Ascending aorta (tissue), 1 donor: ENCODE measurements around the genes KLC4 and POLH.

DNA sequence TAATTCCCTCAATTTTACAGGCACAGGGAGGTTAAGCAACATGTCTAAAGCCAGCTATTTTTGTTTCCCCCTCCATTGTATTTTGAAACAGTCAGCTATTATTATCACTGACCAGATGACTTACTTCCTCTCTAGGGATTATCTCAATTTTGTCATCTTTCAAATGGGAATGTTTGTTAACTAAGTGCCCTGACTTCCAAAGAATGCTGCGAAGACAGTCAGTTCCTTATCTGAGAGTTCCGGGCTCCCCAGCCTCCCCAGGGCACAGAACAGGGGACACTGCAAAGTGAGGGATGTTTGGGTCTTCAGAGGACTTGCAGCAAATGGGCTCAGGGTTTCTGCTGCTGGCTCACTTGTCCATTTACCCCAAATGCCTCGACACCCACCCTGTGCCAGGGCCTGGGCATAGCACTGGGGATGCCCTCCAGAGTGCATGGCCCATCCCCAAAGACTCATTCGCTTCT lies 5.5 kb upstream of the CNPY3 start:
- PRO-cap = no peak

GRCh38 chr6:43038180-43038978 lies 15.3 kb downstream of the CUL7 start:
- PRO-cap = no peak

GRCh38 chr6:43059487-43060087 lies at the start of gene KLC4:
TSS of gene KLC4 (plus strand) at chr6:43059631.
- PRO-cap = bidirectional peak, plus-strand start at chr6:43059631, minus-strand start at chr6:43059402; unidirectional peak, plus-strand start at chr6:43059895; unidirectional peak, plus-strand start at chr6:43059921

- PRO-cap = no peak
Measured at GRCh38 chr6:43078046-43078734, 2.1 kb downstream of the PTK7 start.

DNA sequence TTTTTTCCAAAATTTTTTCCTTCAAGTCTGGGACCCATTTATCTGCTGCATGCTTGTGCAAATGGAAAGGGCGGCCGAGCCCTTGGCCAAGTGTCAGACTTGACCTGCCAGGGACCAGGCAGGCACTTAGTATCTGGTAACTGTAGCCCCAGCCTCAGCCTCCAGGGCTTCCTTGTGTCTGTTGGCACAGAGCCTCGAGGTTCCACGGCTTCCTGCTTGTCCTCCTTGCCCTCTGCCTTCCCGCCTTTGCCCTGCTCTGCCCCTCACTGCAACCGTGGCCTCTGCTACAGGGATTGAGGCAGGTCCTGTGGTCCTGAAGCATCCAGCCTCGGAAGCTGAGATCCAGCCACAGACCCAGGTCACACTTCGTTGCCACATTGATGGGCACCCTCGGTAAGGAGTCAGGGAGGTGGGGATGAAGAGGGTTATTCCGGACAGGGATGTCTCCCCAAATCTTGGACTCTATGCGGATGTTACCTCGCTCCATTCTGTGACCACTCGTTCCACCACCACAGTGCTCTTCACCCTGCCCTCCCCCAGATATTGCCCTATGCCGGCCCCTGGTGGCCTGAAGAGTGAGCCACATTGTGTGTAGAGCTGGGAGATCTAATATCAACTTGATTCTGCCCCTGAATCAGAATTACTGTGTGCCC lies 41.5 kb upstream of the SRF start:
- PRO-cap = no peak

DNA sequence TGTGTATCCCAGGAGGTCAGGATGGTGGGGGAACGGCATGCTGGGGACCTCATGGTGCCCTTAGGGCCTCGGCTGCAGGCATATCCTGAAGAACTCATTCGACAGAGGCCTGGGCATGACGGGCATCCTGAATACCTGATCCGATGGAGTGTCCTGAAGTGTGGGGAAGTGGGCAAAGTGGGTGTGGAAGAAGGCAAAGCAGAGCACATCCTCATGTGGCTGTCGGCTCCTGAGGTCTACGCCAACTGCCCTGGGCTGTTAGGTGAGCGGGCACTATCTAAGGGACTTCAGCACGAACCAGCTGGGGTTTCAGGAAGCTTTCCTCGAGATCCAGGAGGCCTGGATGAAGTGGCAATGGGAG lies 2.3 kb downstream of the CUL9 start:
- PRO-cap = no peak

DNA sequence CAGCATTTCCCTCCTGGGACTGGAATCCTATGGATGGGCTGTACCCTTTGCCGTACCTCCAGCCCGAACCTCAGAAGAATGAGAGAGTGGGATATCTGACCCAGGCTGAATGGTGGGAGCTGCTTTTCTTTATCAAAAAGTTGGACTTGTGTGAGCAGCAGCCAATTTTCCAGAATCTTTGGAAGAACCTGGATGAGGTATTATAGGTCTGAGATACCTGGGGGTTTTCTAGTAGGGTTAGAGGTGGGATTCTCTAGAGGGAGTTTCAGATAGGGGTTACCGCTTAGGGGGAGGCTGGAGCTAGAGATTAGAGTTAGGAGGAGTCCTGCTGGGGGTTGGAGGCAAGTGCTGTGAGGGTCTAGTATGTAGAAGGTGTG lies 5.2 kb downstream of the CUL9 start:
- PRO-cap = no peak

DNA sequence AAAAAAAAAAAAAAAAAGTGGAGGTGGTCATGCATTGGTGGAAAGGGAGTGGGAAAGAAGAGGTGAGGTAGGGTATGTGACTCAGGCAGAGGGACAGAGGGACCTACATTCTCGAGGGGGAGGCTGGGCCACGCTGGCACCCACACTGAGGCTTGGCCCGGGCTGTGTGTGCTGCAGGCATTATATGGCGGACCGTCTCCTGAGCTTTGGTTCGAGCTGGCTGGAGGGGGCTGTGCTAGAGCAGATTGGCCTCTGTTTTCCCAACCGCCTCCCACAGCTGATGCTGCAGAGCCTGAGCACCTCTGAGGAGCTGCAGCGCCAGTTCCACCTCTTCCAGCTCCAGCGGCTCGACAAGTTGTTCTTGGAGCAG lies 23.5 kb downstream of the DNPH1 start:
- PRO-cap = no peak

DNA sequence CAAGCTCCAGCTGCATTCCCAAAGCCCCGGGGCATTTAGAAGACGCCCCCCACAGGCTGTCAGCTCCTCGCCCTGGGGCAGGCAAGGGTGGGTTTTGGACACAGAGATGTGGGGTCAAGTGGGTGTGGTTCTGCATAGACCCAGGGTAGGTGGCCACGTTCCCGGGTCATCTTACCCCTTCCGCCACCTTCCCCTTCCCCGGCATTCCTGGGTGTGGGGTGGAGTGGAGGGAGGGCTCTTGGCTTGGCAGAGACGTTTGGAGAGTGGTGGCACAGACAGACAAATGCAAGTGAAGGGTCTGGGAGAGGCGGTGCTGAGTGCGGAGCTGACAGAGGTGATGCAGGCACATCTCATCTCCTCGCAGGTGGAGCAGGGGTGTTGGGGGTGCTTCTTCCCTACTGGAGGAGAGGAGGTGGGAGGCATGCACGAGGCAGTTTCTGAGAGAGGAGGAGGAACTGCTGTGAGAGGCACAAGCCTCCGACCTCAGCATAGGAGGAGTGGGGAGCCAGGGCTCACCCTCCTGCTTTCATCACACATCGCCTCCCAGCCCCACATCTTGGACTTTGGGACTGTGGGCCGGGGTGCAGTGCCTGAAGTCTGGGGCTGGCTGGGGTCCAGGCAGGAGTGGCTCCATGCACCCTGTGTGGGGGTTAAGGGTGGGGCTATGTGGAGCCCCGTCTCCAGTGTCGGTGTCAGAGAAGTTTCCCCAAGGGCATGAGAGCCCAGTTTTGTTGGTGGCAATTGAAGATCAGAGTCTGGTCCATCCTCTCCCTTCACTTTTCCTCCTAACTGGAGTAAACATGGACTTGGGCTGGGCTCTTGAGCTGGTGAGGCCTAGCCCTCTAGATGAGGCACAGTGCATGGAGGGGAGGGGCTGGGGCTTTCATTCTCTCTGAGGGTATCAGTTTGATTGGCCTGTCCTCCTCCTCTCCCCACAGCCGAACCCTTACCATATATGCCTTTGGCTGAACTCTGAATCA lies 20.3 kb upstream of the SLC22A7 start:
- PRO-cap = no peak

GRCh38 chr6:43278498-43278998 lies 19.5 kb upstream of the SLC22A7 start:
- PRO-cap = no peak

DNA sequence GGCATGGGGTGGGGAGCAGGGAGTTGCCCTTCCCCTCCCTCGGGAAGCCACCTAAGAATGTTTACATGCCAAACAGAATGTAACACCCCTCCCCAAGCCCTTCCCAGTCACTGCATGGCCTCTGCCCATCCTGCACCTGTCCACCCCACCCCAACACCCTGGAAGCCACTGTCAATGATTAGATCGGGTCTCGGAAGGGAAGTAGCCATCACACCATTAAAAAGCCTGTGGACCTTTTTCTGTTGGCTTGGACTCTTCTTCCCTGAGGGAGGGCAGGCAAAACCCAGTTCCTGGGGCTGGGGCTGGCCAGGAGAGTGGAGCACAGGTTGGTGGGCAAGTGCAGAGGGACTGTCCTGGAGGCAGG lies 10.1 kb upstream of the SLC22A7 start:
- PRO-cap = no peak

DNA sequence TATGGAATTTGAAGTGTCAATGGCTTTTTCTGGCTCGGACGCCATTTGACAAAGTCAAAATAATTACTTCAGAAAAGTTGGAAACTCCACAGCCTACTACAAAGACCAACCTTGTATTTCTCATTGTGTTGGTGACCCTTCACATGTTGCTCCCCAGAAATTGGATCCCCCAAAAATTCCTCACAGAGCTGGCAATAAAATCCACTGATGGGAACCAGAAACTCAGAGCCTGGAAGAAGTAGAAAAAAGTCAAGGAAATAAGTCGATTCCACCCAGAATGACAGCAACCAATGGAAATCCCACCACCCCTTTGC lies 28.8 kb downstream of the ZNF318 start:
- PRO-cap = no peak

DNA sequence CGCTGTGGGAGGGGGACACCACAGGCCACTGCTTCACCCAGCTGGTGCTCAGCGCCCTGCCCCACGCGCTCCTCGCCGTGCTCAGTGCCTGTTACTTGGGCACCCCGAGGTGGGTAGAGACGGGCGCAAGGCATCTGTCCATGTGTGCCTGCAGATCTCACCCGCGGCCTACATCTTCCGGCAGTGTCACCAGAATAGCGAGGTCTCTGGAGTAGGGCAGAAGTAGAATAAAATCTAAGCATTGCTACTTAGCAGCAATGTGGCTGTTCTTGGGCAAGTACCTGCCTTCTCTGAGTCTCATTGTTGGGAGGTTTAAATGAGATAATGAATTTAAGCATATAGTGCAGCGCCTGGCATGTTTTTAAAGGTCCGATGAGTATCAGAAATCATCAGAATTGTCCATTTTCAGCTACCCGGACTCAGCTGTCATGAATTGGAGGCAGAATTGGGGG lies 716 bp downstream of the ABCC10 start:
- PRO-cap = no peak

DNA sequence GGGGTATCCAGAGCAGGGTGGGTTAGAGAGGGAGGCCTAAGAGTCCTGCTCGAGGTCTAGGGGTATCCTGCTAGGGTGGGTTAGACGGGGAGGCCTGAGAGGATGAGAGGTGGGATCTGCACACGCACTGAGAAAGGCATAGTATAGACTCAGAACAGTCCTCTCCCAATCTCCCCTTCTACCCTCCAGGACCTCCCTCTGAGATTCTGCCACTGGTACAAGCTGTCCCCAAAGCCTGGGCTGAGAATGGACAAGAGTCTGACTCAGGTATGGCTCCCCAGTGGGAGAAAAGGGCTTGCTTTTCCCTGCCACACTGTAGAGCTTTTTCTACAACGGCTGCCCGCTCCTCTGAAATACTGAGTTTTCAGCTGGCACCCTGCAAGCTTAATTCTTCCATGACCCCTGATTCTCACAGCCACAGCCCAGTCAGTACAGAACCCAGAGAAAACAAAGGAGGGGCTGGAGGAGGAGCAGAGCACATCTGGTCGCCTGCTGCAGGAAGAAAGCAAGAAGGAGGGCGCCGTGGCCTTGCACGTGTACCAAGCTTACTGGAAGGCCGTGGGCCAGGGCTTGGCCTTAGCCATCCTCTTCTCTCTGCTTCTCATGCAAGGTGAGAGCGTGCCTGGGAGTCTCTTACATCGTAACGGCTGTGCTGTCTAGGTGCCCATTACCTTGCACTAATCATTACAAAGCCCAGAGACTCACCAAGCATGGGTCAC lies 11.4 kb downstream of the DLK2 start:
- PRO-cap = no peak

GRCh38 chr6:43575818-43576607 lies at the start of gene POLH:
TSS of gene POLH (plus strand) at chr6:43576185.
- PRO-cap = bidirectional peak, plus-strand start at chr6:43576185, minus-strand start at chr6:43576055

GRCh38 chr6:43668689-43669612 lies 18.6 kb downstream of the MRPS18A start:
- PRO-cap = no peak

DNA sequence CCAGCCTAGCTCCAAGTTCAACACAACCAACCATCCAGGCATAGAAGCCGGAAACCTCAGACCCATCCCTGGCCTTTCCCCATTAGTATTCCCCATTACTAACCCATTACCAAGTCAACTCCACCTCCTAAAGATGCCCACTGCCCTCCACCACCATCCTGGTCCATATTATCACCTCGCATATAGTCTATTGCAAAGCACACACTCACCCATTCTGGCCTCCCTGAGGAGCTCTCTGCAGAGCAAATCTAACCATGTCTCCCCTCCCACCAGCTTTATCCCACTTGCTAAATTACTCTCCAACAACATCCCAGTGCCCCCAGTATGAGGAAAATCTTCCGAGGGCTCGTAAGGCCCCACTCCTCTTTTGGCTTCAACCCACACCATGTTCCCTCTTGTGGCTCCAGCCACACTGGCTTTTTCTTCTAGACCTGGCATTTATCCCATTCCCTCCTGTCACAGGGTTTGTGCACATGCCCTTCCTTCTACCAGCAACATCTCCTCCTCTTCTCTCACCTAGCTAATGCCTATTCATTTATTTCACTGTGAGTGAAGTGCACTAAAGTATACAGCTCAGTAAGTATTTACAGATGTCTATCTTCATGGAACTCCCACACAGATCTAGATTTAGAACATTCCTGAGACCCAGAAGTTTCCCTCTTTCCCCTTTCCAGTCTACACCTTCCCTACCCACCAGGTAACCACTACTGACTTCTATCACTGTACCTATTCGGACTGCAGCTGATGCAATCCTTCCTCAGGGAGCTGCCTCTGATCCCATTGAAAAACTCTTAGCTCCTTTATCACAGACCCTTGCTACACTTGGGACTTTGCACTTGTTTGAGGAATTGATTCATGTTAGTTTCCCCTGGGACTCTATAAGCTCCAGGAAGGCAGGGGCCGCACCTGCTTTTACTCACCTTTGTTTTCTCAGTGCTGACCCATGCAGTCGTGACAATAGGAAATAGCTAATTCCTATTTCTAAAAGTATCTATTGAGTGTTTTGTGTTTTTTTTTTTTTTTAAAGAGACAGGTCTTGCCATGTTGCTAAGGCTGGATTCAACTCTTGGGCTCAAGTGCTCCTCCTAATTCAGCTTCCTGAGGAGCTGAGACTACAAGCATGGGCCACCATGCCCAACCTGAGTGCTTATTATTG lies 15.6 kb downstream of the MRPL14 start:
- PRO-cap = no peak

DNA sequence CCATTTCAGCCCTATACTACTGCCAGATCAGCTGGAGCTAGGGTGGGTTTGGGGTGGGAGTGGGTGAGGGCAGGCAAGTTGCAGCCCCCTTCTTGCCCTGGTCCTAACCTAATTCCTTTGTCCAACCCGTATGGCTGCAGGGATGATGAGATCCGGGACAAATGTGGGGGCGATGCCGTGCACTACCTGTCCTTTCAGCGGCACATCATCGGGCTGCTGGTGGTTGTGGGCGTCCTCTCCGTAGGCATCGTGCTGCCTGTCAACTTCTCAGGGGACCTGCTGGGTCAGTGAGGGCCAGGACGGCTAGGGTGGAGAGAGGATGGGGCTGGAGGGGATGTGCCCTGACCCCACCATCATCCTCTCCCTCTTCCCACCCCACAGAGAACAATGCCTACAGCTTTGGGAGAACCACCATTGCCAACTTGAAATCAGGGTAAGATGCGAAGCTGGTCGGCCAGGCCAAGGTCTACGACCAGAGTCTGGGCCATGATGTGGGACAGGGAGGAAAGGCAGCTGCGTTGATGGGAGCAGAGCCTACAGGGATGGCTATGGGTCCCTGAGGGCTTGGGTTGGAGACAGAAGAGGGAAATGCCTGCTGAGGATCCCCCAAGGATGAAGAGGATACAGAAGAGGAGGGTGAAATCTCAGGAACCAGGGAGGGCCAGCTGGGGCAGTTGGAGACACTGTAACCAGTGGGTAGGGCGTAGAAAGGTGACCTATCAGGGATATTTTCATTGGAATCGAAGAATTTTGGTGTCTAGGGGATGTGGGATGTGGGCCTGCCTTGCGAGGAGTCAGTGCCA lies 12.2 kb downstream of the TMEM63B start:
- PRO-cap = no peak

- PRO-cap = no peak
Measured at GRCh38 chr6:44148489-44149484, 9.8 kb upstream of the CAPN11 start.

GRCh38 chr6:44222479-44223144 lies 783 bp upstream of the SLC29A1 start:
- PRO-cap = no peak